LUHMES (cell line): Measurements from ENCODE around the genes SLC15A5, RERGL, SLCO1B1 and GOLT1B.

DNA sequence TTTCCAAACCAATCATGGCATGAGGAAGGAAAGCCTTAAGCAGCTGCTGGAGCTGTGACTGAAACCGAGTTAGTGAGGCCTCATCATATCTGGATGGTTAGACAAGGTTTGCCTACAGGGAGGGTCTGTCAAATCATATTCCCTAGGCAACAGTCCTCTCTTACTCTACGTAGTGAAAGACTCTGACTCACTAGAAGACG is 29.9 kb upstream of the STRAP start:
- PRO-cap: no peak

- PRO-cap: no peak
These were observed 2.8 kb upstream of the STRAP start for GRCh38 chr12:15879412-15879788.

DNA sequence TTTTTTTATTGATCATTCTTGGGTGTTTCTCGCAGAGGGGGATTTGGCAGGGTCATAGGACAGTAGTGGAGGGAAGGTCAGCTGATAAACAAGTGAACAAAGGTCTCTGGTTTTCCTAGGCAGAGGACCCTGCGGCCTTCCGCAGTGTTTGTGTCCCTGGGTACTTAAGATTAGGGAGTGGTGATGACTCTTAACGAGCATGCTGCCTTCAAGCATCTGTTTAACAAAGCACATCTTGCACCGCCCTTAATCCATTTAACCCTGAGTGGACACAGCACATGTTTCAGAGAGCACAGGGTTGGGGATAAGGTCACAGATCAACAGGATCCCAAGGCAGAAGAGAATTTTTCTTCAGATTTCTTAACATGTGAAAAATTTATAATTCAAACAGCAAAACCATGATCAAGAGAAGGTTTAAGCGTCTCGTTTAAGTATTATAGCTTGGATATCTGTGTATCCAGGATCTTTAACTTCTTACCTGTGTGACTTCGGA is 944 bp downstream of the DERA start:
- PRO-cap: bidirectional peak, plus-strand start at position 285 of the sequence, minus-strand start at position 95 of the sequence

DNA sequence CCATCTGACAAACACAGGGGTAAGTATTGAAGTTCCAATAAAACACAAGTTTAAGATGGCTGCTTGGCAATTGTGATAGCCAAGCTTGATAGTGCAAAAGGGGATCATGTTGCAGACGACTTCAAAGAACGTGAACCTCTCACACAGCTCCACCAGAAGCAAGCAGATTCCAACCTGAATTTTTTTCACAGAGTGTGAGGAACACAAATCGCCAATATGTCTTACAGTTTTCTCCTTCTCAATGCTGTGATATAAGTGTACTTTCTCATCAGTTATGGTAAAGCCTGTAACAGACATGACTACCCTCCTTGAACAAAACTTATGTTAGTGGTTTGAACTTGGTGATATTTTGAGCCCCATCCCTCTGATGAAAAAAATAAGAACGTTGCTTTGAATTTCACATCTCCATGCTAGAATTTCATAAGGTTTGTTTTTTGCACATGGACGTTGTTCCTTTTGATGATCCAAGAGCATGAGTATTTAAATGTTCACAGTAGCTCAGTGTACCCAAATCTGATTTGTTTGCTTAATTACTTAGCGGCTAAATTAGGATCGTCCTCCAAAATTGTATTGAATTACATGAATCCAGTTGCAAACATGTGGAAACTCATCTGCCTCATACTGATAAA is at the start of gene SLC15A5:
Gene SLC15A5 (minus strand): TSS at position 297 of the 629 bp plus-strand sequence.
- PRO-cap: no peak

DNA sequence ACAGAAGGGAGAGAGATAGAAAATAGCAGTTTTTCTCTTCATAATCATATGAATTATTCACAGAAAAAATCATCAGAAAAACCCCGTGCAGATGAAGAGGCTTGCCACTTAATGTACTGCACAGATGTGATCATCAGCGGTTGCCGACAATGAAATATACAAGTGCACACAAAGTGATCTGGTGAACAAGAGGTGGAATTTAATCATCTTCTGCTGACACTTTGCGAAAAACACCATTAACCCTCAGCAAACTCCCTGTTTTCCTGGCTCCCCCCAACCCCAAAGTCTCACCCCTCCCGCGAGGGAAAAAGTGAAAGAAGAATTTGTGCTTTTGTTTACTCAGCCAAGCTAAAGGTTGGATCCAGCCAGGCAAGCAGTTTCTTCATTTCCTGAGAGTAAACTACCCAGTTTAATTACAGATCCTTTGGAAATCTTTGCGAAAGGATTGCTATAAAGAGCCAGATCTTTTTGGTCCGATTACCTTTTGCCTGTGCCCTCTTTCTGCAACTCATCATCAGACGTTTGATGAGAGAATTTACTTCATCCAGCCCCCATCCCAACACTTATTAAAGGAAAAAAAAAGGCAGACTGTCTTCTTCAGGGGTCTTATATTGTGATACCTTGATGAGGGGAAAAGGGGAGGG is 3.2 kb upstream of the LMO3 start:
- PRO-cap: no peak

DNA sequence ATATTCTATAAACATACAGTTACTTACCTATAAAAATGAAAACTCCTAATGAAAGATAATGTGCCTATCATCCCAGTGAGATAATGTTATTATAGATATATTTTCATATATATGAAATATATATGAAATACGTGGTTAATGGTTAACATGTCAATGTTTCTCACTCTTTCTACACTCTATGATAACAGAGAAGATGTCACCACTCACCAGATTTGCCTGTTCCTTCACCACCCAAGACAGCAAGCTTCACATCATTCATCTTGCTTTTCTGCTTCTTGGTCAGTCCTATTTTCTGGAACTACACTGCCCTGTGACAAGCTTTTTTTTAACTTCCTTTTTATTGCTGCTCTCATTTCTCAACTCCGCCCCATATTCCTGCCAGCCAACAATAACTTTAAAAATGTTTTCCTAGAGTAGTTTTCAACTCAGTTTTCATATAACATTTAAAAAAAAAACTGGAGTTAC is at the start of gene RERGL:
Gene RERGL (minus strand): TSS at position 312 of the 465 bp plus-strand sequence.
- PRO-cap: no peak

- PRO-cap: bidirectional peak, plus-strand start at chr12:18896303, minus-strand start at chr12:18896133
These were observed 158.1 kb downstream of the CAPZA3 start for GRCh38 chr12:18895851-18896539.

DNA sequence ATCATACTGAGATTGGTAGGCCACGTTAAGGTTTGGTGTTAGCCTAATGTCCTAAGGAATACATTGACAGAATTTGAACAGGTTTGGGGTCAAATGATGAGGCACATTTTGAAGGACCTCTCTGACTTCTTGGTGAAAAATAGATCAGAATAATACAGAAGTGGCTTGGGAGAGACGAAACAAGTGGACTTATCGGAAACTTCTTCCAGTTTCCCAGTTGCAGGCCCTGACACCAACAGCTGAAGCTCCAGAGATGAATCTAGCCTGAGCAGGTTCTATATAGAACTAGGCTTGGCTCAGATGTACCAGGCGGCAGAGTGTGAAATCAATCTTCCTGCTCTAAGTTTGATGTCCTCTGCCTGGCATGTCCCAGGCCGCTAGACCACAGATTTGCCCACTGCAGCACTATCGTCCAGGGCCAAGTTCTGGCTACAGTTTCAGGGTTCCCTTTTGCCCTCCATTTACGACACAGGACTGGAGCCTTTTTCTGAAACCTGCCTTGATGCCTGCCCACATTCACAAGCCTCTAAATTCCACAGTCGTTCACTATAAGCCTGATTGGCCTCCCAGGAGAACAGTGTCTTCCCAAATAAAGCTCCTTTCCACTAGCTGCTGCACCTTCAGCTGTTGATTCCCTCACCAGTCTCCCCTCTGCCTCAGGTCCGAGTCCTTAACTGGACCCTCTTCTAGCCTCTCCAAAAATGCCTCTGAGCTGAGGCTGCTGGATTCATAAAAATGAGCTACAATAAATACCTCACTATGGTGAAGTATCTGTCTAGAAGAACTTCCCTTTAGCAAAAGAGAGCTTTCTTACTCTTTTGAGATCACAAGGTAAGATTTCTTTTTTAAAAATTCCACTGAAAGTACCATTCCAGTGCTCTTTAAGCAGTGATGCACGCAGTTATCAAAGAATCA is 91.2 kb upstream of the PLEKHA5 start:
- PRO-cap: no peak

- PRO-cap: no peak
These were observed 85.5 kb upstream of the AEBP2 start for GRCh38 chr12:19353750-19354151.

DNA sequence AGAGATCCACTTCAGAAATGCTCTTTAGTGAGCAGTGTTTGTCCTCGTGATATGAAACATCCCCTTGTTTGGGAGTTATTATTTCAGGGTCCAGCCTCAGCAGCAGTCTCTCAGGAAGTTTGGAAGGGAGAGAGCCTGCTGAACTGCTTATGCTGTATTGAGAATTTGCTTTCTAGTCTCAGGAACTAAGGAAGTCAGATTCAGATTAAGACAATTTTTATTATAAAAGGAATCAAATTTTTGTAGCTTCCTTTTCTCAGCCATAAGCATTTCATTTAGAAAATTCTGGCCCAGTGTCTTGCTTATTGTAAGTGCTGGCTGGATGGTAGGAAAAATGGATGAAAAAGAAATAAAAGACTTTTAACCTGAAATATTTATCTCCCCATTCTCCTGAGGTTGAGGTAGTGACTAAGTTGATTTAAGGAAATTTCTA is 11.0 kb downstream of the PDE3A start:
- PRO-cap: no peak

DNA sequence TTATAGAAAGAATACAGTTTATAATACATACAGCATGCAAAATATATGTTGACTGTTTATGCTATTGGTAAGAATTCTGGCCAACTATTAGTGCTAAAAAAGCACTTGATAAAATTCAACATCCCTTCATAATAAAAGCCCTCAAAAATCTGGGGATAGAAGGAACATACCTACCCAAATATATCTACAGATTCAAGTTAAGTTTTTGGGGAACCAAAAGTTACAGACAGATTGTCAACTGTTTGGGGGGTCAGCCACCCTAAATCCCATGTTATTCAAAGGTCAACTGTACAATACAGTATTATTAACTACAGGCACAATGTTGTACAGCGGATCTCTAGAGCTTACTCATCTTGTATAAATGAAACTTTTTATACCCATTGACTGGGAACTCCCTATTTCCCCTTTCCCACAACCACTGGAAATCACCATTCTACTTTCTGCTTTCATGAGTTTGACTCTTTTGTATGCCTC is 57.6 kb downstream of the SLCO1B3 start:
- PRO-cap: no peak

DNA sequence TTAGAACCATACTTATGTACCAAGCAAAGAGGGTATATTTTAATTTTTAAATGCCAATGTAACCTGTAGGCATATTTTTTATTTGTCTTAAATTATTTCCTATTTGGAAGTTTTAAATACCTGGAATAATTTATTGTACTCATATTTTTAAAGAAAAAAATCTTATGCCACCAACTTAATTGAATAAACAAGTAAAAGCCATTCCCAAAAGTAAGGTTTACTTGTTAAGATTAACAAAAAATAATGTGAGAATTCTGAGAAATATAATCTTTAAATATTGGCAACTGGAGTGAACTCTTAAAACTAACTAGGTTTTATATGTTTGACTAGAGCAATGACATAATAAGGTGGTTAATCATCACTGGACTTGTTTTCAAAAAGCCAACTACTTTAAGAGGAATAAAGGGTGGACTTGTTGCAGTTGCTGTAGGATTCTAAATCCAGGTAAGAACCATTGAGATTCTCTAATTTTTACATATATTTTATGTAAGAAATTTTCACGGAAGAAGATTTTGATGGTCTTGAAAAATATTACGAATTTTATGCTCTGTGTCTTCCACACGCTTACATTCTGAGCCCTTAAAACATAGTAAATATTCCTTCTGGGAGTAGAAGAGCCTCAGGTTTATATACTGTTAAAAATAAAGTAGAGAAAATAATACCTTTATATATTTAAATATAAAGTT is at the start of gene SLCO1B1:
Gene SLCO1B1 (plus strand): TSS at position 402 of the 686 bp plus-strand sequence.
- PRO-cap: no peak

DNA sequence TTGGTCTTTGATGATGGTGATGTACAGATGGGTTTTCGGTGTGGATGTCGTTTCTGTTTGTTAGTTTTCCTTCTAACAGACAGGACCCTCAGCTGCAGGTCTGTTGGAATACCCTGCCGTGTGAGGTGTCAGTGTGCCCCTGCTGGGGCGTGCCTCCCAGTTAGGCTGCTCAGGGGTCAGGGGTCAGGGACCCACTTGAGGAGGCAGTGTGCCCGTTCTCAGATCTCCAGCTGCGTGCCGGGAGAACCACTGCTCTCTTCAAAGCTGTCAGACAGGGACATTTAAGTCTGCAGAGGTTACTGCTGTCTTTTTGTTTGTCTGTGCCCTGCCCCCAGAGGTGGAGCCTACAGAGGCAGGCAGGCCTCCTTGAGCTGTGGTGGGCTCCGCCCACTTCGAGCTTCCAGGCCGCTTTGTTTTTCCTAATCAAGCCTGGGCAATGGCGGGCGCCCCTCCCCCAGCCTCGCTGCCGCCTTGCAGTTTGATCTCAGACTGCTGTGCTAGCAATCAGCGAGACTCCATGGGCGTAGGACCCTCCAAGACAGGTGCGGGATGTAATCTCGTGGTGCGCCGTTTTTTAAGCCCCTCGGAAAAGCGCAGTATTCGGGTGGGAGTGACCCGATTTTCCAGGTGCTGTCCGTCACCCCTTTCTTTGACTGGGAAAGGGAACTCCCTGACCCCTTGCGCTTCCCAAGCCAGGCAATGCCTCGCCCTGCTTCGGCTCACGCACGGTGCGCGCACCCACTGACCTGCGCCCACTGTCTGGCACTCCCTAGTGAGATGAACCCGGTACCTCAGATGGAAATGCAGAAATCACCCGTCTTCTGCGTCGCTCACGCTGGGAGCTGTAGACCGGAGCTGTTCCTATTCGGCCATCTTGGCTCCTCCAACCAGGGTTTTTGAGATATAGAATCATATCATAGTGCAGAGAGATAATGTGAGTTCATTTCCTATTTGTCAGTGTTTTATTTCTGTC is 83.5 kb downstream of the SLCO1B1 start:
- PRO-cap: no peak

GRCh38 chr12:21351254-21351522 is 16.5 kb upstream of the SLCO1A2 start:
- PRO-cap: no peak

DNA sequence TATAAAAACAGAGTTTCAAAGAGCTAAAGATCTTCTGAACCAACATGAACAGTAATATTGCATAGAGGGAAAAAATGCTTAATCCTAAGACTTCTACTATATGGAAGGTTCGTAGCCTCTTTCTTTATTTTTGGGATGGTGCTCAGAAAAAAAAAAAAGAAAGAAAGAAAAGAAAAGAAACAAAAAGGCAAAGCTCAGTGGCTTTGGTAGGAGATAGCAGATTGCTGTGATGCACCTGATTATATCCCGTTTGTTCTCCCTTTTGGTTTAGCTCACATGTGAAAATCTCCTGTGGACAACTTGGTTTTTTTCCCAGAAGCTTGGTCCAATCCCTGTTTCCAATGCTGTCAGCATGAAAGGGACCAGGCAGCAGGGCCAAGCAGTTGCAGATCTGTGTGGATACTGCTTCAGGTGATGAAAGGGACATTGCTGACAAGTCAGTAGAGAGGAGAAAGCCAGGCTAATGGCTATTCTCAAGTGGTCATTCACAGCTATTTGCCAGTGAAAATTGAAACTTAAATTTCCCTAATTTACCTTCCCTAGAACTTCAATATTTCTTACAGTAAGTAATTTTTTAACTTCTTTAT is 18.7 kb upstream of the SLCO1A2 start:
- PRO-cap: no peak

- PRO-cap: bidirectional peak, plus-strand start at chr12:21501788, minus-strand start at chr12:21501601; bidirectional peak, plus-strand start at chr12:21502092, minus-strand start at chr12:21502035; unidirectional peak, minus-strand start at chr12:21502327
These were observed at the start of gene GOLT1B for GRCh38 chr12:21501731-21502437. Gene GOLT1B, plus strand, starts transcription at chr12:21501789.

GRCh38 chr12:21528886-21529539 is 2.9 kb downstream of the SPX start:
- PRO-cap: no peak

- PRO-cap: no peak
These were observed 10.7 kb upstream of the GYS2 start for GRCh38 chr12:21615405-21615621.

DNA sequence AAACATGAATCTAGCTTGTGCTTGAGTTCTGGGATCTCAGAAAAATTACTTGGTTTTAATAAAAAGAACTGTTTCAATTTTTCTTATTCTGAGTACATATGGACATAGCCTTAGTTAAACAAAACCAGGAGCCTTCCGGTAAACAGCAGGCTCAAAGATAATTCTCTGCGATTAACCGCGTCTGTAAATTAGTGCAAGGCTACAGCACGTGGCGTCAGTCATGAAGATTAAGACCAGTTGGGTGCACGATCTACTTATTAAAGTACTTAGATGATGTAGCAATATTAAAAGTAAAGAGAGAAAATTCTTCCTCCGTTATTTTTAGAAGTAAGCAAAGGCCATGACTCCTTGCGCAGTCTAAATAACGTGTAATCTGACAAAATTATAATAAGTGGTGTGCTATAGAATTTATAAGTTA is 677 bp downstream of the KCNJ8 start:
- PRO-cap: bidirectional peak, plus-strand start at position 191 of the sequence, minus-strand start outside the sequence; bidirectional peak, plus-strand start at position 212 of the sequence, minus-strand start at position 229 of the sequence

GRCh38 chr12:21893943-21894262 is 47.3 kb downstream of the ABCC9 start:
- PRO-cap: no peak